Right atrium auricular region (tissue), 2 donors: ENCODE measurements around the genes SPTLC2 and DIO2.

GRCh38 chr14:76918781-76919659, 92.8 kb downstream of the LRRC74A start:
- PRO-cap: bidirectional peak, plus-strand start at chr14:76919122, minus-strand start at chr14:76919074
- RAMPAGE, long total RNA, 2 experiments: no peak in any of the 2 experiments

GRCh38 chr14:76926428-76927071, 100.3 kb downstream of the LRRC74A start:
- PRO-cap: no peak
- RAMPAGE, long total RNA, 2 experiments: no peak in any of the 2 experiments

DNA sequence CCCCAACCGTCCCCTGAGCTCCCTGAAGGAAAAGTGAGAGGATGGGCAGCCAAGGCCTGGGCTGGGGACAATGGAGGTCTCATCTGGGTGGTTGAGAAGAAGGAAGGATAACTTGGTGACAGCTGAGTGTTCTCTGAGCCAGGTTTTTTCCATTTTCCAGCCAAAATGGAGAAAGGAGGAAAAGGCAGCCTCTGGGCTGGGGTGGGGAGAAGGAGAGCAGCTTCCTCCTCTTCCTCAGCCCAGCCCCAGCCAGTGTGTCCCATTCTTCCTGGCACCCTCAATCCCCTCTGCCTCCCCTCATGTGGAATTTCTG, 88.7 kb downstream of the IRF2BPL start:
- PRO-cap: no peak
- RAMPAGE, long total RNA, 2 experiments: no peak in any of the 2 experiments

DNA sequence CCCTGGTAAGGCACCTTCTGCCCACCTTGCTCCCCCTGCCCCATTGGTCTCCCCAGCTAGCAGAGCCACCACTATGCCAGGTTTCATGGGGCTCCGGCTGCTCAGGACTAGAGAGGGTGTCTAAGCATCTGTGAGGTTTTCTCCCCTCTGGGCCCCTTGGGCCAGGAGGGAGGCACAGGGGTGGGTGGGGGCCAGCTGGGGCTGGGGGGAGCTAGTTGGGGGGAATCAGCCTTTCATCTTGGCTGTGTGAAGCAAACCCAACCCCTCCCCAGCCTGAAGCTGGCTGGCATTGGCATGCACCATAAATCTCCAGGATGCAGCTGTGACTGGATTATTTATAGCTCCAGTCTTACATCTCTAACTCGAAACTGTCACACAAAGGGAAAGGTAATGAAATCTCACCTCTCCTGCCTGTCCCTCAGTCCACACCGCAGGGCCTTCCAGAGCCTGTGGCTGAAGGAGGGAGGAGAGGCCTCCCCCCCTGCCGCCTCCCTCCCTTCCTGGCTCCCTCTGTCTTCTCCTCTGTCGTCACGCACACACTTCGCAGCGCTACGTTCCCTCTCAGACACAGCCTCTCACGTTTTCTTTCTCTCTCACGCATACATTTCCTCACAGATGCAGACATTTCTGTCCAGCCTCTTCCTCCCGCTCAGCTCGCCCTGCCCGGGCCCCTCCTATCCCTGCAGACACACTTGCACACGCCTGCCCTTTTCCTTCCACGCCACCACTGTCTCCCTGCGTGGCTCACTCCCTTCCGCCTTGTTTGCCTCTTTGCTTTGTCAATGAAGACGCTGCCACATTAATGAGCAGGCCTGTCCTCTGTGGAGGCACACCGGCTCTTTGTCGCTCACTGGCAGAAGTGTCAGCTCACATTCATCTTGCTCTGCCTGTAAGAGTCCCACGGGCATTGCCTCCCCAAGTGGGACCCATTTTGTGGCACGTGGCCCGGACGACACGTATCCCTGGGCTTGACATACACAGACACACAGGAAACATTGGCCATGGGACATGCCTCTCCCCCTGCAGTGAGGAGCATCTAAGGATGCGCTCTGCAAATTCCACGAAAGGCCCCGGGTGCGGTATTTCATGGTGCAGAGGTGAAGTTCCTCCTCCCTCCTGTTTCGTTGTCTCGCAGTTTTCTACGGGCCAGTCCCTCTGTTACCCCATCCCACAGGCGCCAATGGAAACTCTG, 28.0 kb downstream of the IRF2BPL start:
- PRO-cap: unidirectional peak, plus-strand start at position 546 of the sequence
- RAMPAGE, long total RNA, 2 experiments: no peak in any of the 2 experiments

- PRO-cap: no peak
- RAMPAGE, long total RNA, 2 experiments: no peak in any of the 2 experiments
Observed at GRCh38 chr14:77023365-77024006, 5.0 kb downstream of the IRF2BPL start.

DNA sequence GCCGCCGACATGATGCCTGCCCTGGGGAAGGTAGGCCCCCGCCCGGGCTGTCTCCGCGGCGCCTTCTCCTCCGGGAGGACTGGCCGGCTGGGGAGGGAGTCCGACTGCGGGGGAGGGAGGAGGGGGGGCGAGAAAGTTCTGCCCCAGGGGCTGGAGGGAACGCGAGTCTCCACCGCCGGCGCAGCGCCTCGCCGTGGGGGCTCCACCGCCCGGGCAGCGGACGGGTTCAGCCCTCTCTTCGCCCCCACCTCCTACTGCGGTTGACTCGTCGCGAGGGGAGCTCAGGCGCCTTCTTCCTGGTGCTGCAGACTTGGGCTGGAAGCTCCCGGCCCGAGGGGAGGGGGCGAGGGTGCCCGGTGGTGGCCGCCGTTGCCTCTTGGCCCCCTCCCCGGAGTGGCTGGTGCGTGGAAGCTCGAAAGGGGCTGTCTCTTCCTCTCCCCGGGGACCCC, 702 bp downstream of the IRF2BPL start:
- PRO-cap: bidirectional peak, plus-strand start at position 164 of the sequence, minus-strand start at position 65 of the sequence; bidirectional peak, plus-strand start at position 307 of the sequence, minus-strand start at position 312 of the sequence
- RAMPAGE, long total RNA, 2 experiments: no peak in any of the 2 experiments

GRCh38 chr14:77031571-77032150, 3.2 kb upstream of the IRF2BPL start:
- PRO-cap: bidirectional peak, plus-strand start at chr14:77031877, minus-strand start at chr14:77031806
- RAMPAGE, long total RNA, 2 experiments: no peak in any of the 2 experiments

DNA sequence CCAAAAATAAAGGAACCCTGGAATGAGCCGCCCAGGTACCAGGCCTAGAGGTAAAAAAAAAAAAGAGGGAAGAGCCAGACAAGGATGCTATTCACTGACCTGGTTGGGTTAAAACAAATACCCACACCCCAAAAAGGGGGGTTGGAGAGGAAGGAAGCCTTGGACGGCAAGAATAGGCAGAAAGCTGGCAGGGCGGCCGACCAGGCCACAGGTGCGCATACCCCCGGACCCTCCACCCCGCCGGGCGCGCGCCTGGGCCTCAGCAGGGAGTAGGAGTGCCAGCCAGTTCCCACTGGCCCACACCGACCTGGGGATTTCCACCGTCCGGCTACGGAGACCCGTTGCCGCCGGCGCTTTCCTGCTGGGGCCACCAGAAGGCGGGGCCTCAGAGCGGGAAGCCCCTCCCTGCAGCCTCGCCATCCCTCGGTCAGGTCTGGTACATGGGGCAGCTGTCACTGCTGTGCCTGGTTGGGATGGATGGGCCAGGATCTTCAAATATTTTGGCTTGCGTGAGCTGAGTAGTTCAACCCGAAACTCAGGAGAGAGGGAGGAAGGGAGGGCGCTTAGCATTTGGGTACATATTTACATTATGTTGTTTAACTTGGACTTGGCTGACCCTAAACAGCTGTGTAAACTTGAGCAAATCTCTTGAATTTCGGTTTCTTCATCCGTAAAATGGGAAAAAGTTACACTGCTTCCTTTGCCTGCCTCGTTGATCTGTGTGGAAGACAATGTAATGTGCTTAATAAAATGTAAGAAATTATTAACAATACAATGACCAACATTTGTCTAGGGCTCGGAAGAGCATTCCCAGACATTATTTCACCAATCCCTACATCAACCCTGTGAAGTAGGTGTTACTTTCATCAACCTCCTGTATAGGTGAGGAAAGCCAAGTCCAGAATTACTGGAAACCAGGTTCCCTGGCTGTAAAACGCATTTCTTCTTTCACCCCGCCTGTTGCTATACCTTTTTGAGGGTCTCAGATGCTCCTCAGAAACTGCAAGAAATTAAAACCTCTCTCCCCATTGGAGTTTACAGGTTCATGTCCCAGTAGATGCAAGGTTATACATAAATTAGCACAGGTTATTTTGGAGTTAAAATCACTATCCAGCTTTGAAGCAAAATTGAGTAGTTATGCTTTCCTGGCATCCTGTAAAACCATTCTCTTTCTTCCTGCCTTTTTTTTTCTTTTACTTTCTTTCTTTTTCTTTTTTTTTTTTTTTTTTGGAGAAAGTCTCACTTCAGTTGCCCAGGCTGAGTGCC, 5.7 kb upstream of the IRF2BPL start:
- PRO-cap: bidirectional peak, plus-strand start at position 423 of the sequence, minus-strand start at position 330 of the sequence; unidirectional peak, minus-strand start at position 721 of the sequence
- RAMPAGE, long total RNA, 2 experiments: start-site peak on the minus strand in 2 of 2 experiments, centred at positions 348 to 358 of the sequence, 10 to 13 reads per replicate

DNA sequence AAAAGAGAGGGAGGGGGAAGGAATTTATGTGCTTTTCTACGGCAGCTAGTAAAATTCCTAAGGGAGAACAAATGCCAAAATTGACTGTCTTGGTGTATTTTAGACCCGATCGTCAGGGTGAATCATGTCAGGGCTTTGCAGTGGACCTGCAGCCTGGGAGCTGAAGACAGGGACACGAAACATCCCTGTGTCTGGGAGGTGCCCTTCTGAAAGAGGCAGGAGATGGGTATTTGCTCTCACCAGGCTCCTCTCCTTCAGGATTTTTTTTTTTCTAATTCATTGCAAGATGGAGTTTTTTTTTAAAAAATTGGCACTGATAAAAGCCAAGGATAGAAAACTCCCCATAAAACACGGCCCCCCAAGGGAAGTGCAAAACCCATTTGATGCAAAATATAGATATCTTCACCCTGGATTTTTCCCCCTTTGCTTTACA, 10.5 kb upstream of the IRF2BPL start:
- PRO-cap: unidirectional peak, plus-strand start at position 125 of the sequence
- RAMPAGE, long total RNA, 2 experiments: no peak in any of the 2 experiments

DNA sequence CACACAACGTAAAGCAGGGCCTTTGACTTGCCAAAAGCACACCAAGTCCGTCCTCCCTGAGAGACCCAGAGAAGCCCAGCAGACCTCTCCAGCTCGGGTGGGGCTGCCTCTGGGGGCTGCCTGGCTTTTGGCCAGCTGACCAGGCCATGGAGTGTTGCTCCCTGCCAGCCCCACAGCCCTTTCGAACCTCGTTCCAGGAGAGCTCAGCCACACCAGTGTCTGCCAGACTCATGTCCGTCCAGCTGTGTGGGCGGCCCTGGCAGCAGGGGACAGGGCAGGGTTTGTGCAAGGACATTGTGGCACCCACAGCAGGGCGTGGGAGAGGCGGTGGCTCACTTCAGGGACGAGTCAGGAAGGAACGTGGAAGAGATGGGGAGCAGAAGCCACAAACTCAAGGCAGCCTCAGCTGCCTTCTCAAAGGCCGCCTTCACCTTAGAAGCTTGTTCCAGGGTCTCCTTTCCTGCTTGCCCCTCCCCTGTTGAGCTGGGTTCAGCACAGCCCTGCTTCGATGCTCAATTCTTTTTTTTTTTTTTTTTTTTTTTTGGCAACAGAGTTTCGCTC, 22.7 kb upstream of the IRF2BPL start:
- PRO-cap: bidirectional peak, plus-strand start at position 335 of the sequence, minus-strand start at position 183 of the sequence
- RAMPAGE, long total RNA, 2 experiments: no peak in any of the 2 experiments

- PRO-cap: no peak
- RAMPAGE, long total RNA, 2 experiments: no peak in any of the 2 experiments
Observed at GRCh38 chr14:77119733-77120263, 21.7 kb downstream of the CIPC start.

- PRO-cap: no peak
- RAMPAGE, long total RNA, 2 experiments: no peak in any of the 2 experiments
Observed at GRCh38 chr14:77321470-77321570, 484 bp downstream of the GSTZ1 start.

DNA sequence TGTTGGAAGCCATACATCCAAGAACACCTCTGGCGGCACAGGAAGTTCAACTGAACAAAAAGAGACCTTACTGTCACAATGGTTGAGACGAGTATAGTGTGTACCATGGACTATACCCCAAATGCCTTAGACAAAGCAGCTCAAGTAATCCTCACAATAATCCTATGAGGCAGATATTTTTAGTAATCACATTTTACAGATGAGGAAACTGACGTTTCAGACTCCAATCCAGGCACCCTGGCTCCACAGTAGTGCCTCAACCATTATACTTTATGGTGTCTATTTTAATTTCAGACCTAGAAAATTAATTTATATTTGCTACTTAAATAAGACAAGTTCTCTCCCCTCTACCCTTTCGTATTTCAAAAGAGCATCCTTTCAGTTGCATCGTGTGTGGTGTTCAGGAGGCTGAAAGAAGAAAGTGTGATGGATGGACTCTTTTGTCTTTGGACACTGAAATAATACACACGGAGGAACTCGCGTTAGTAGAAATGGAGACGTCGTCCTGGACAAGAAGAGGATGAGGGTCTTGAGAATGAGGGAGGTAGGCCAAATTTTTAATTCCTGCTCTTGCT, 1.1 kb downstream of the TMED8 start:
- PRO-cap: no peak
- RAMPAGE, long total RNA, 2 experiments: no peak in any of the 2 experiments

DNA sequence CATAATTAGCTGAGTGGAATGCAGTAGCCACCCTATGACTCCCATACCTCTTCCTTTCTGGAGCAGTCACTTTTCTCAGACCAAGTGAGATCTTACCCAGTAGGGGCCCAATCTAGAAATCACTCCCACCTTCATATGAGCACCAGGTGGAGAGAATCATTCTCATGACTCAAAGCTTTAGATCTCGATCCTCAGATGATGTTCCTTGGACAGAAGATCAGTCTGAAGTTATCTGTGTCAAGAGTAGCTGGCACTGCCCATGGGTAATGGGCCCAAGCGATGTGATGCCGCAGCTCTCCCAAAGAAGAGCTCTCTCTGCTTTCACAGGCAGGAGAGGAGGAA, 3.9 kb upstream of the NOXRED1 start:
- PRO-cap: no peak
- RAMPAGE, long total RNA, 2 experiments: no peak in any of the 2 experiments

GRCh38 chr14:77616058-77617235, at the start of gene SPTLC2:
Gene SPTLC2 (minus strand): TSS chr14:77616637.
- PRO-cap: unidirectional peak, minus-strand start at chr14:77616637; bidirectional peak, plus-strand start at chr14:77617083, minus-strand start at chr14:77616780
- RAMPAGE, long total RNA, 2 experiments: start-site peak on the minus strand in 2 of 2 experiments, at chr14:77616584-77616839 at its widest, 191 to 842 reads per replicate

DNA sequence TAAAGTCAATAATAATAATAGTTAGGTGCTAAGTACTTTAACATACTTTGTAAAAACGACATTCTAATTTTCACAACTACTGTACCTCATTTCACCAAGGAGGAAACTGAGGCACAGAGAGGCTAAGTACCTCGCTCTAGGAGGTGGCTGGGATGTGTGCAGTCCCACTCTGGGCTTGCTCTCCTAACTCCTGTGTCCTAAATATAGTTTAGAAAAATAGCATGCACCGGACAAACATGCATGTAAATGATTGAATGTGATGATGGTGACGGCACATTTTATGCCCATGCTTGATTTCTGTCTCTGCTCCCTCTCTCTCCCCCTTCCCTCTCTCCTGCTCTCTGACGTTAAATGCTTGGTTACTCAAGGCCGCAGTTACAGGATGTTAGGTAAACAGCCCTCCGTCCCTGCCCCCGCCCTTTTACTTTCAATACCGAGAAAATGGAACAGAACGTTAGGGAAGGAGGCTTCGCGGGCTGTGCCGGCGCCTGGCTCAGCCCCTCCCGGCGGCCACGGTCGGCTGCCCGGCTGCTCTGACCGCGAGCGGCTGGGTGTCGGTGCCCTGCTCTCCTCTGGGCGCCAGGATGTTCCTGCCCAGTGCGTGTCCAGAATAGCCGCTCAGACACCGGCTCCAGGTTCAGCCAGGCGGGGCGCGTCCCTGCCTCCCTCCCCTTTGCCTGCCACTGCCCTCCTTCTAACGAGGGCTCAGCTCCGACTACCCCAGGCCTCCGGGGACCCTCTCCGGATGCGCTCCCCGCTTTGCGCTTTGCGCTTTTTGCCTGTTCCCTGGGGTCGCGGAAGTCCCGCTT, 165.9 kb downstream of the ADCK1 start:
- PRO-cap: unidirectional peak, plus-strand start at position 449 of the sequence
- RAMPAGE, long total RNA, 2 experiments: no peak in any of the 2 experiments

DNA sequence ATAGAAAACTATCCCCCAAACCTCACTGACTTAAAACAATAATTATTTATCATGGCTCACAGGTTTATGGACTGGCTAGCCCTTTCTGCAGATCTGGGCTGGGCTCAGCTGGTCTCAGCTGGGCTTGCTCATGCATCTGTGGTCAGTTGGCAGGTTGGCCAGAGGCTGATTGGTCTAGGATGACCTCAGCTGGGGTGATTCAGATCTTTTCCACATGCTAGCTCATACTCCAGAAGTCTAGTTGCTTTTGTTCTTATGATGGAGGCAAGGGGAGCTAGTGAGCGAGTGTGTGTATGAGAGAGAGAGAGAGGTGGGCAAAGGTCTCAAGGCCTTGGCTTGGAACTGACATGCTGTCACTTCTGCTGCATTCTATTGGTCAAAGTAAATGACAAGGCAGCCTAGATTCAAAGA, 181.2 kb upstream of the NRXN3 start:
- PRO-cap: bidirectional peak, plus-strand start at position 244 of the sequence, minus-strand start at position 140 of the sequence
- RAMPAGE, long total RNA, 2 experiments: no peak in any of the 2 experiments

DNA sequence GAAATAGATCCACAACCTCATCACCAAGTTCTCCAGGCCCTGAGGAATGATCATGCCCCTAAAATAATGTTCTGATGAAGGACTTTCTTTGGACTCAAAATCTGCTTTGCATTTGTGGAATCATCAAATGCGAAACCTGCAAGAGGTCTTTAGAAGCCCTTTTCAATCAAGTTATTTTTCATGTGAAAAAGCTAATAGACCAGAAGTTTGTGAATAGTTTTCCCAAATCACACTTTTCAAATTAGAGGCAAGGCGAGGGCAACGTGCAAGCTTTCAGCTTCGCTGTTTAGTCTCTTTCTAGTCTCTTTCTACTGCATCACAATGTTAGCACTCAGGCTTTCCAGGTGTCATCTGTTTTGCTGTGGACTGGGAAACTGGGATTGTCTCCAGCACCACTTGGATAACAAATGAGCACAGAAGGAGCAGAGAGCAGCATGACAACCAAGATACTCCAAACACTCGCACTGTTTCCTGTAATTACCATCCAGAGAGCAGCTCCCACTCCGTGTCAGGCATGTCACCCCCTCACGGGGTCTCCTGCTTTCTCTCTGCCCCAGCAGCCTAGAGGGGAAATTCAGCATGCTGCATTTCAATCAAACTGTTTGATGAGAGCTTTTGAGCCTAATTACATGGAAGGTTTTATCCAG, 917.9 kb downstream of the DIO2 start:
- PRO-cap: no peak
- RAMPAGE, long total RNA, 2 experiments: no peak in any of the 2 experiments

- PRO-cap: bidirectional peak, plus-strand start at chr14:80211429, minus-strand start at chr14:80211313
- RAMPAGE, long total RNA, 2 experiments: start-site peak on the minus strand in 2 of 2 experiments, at chr14:80211308-80211338 at its widest, 11 to 34 reads per replicate
Observed at GRCh38 chr14:80211143-80211891, at the start of gene DIO2. Gene DIO2 (minus strand): TSS chr14:80211504.

DNA sequence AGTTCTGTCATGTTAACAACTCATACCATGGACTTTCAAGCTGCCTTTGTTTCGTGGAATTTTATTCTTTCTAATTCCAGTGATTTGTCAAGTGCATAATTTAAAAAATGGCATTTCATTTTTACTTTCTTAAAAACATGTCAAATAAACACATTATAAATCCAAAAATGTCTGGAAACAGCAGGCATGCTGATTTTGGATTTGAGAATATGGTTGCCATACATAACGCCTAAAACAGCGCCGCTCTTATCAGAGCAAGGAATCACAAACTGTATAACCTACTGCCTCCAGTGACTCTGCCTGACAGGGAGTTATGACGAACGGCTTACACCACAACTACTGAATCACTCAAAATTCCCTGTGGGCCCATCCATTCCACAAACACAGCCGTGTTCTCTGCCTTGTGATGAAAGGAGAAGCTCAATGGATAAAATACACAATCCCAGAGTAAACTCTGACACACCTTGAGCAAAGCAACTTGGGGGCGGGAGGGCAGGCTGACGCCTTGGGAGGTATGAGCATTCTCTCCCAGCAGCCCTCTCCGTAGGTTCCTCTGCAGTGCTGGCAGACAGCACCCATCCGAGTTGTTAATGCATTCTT, 4.3 kb upstream of the DIO2 start:
- PRO-cap: no peak
- RAMPAGE, long total RNA, 2 experiments: no peak in any of the 2 experiments